Paraaortic lymph node (tissue), 1 donor: ENCODE measurements around the genes SSB, SP5 and CYBRD1.

DNA sequence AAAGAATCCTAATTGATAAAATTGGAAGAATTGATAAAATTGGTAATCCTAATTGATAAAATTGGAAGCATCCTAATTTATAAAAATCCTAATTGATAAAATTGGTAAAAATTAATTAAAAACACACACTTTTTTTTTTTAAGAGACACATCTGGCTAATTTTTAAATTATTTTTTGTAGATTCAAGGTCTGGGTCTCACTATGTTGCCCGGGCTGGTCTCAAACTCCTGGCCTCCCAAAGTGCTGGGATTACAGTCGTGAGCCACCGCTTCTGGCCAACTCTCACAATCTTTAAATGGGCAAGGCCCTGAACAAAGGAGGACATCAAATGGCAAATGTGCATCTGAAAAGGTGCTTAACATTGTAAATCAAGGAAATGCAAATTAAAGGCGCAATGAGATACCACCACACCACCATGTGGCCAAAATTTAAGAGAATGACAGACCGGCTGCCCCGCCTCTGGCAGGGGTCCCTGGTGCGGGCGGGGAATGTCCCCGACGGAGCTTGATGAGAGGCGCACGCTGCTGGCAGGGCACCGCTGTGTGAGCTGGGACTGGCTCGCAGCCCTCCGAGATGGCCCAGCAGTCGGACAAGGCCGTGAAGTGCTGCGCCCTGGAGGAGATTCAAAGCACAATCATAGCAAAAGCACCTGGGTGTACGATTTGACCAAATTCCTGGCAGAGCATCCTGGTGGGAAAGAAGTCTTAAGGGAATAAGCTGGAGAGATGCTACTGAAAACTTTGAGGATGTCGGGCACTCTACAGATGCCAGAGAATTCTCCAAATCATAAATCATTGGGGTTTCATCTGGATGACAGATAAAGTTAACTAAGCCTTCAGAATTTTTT, 8.9 kb upstream of the SSB start:
- PRO-cap, result no peak

DNA sequence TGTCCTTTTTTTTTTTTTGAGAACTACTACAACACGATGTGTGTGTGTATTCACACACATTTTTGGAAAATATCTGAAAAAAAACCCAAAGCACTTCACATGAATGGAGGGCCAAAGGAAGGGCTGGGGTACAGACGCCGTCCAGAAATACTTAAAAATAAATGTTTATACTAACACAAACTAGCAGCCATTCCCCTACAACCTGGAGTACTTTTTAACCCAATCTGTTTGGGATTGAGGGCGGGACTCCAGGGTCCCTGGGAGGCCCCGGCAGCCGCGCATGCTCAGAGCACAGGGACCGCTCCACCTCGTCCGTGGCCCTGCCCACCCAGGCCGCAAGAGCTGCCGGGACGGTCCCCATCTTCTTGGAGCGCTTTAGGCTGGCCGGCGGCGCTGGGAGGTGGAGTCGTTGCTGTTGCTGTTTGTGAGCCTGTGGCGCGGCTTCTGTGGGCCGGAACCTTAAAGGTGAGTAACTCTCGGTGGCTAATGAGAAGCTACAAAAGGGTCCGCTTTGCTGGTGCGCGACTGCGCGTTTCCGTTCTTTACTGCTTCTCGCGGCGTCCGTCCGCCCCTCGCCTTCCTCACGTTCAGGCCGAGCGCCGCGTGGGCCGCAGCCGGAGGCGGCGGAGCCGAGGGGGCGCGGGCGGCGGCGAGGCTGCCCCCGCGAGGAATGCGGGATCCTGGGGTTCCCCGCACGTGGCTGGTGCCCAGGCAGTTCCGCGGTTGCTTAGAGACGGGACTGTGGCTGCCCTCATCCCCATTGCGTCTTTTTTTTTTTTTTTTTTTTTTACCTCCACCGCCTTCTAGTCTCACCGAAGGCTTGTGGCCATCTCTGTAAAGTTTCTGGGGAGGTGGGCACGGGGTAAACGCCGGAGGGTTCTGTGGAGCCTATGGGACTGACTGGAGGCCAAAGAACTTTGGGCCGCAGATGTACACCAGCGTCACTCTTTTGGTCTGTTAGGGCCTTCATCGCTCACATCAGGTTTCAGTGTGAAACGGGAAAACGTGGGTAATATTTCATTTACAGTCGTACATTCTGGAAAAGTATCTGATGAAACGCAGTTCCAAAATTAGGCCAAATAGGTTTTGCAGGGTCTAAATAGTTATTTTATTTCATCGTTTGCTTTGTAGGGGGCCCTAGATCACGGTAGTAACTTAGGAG, at the start of gene SSB:
Gene SSB (plus strand): TSS at position 360 of the 1,162 bp plus-strand sequence.
- PRO-cap, result bidirectional peak, plus-strand start at position 489 of the sequence, minus-strand start at position 293 of the sequence

DNA sequence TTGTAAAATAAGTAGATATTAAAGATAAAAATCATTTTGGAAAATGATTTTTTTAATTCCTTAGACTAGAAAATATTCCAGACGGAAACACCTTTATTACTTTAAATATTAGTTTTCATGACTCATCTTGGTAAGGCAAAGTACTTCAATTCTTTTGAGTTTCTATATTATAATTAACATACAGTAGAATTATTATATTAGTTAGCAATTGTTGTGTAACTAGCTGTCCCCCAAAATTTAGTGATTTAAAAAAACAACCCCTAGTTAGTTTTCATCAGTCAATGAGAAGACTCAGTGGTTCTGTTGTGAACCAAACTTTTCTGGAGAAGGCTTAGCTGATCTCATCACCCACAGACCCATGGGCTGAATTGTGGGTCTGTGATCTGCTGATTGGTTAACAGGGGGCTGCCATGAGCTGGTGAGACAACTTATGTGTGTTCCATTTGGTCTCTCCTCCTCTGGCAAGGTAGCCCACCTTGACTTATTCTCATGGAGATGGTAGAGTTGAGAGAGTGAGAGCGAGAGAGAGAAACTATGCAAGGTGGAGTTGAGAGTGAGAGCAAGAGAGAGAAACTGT, 155.4 kb downstream of the UBR3 start:
- PRO-cap, result no peak

DNA sequence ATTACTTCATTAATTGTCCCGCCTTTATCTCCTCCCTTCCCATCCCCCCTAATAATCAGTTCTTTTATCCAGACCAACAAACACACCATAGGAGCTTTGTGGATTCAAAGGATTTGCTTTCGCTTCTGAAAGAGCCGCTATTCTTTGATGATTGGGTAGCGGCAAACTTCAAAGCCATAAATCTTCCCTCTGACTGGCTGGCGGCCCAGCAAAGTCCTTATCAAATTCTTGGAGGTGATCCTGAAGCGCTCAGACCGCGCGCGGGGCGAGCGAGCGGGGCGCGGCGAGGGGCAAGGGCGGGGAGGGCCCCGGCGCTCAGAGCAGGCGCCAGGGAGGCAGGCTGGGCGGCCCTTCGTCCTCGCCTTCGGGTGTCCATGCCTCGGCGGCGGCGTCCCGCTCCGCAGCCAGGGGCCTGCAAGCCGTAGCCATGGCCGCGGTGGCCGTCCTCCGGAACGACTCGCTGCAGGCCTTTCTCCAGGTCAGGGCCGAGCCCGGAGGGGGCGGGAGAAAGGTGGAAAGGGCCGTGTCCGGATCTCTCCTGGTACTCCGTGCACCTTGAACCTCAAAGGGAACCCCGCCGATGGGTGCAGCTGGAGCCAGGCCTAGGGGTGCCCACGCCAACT, at the start of gene SP5:
Gene SP5 (plus strand): TSS at position 252 of the 623 bp plus-strand sequence.
- PRO-cap, result unidirectional peak, plus-strand start at position 252 of the sequence

DNA sequence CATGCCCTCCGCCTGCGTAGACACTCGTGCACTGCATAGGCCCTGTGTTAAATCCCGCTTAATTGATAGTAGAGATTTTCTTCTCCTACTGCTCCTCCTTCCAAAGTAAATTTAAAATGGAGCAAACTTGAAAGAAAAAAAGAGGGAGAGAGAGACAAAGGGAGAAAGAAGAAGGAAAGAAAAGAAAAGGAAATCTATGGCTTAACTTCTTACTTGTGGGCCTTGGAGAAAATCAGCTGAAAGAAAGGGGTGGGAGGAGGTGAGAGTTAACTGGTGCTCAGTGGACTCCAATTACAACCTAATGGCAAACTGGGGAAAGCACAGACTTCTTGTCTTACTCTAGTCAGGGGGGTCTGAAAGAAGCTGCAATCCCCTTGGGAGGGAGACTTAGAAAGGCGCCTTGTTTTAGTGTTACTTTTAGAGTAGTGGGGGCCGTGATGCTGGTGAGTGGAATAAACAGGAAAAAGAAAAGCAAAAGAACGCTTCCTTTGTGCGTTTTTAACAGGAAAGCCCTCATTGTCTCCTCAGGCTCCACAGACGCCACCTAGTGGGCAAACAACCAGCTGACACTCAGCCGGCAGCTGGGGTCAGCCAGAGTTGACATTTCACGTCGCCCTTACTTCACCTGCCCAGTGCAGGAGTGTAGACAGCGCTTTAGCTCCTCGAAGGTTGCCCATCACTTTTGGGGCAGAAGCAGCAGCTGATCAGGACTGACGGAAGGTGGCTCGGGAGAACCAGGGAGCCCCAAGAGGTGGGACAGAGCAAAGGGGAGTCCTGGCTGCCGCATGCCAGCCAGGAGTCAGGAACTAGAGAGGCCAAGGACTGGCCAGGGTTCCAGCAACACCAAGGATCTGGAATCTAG, 56.0 kb upstream of the GORASP2 start:
- PRO-cap, result no peak

GRCh38 chr2:170973607-170974548, 44.8 kb downstream of the GORASP2 start:
- PRO-cap, result bidirectional peak, plus-strand start at chr2:170973667, minus-strand start at chr2:170973463

GRCh38 chr2:171318666-171319180, 115.1 kb downstream of the METTL8 start:
- PRO-cap, result no peak

DNA sequence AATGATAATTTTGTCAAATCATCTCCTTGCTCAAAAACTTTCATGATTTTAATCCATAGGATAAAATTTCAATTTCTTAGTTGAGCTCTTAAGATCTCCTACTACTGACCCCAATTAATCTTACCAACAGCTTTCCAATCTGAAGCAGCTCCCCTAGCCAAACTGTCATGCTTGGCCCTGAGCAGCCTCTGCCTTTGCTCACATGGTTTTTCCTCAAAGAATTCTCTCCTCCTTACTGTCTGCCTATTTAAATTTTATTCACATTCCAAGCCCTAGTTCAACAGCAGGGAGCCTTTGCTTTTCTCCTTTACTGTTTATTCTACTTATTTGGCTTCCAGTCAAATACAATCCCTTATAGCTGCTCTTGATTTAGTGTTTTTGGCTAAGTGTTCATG, 106.9 kb downstream of the METTL8 start:
- PRO-cap, result no peak

DNA sequence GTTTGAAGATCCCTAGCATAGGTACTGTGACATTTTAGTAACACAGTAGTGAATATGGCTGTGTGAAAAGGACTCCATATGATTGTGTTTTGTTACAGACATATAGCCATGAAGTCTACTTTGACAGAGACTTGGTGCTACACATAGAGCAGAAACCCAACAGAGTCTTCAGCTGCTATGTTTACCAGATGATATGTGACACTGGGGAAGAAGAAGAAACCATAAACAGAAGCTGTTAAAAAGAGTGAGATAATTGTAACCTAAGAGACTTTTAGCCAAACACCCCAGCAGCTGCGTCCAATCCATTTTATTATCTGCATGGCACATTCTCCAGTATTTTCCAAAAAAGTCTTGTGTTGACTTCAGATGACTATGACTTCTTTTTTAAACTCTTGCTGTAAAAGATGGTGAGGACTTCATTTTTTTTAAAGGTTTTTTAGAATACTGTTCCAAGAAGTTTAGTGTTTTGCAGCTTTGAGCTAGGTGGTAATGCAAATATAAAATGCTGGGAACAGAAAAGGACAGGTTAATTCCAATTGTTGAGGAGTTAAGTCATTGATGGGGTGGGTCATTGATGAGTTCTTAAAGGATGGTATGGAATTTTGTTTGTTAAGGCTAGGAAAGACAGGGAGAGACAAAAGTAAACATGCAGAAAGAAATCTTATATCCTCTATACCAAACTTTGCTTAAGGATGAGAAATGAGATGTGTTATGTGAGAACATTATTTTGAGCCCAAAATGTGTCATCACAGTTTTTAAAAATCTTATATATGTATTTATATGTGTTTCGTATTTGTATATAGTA, 41.2 kb upstream of the CYBRD1 start:
- PRO-cap, result no peak

DNA sequence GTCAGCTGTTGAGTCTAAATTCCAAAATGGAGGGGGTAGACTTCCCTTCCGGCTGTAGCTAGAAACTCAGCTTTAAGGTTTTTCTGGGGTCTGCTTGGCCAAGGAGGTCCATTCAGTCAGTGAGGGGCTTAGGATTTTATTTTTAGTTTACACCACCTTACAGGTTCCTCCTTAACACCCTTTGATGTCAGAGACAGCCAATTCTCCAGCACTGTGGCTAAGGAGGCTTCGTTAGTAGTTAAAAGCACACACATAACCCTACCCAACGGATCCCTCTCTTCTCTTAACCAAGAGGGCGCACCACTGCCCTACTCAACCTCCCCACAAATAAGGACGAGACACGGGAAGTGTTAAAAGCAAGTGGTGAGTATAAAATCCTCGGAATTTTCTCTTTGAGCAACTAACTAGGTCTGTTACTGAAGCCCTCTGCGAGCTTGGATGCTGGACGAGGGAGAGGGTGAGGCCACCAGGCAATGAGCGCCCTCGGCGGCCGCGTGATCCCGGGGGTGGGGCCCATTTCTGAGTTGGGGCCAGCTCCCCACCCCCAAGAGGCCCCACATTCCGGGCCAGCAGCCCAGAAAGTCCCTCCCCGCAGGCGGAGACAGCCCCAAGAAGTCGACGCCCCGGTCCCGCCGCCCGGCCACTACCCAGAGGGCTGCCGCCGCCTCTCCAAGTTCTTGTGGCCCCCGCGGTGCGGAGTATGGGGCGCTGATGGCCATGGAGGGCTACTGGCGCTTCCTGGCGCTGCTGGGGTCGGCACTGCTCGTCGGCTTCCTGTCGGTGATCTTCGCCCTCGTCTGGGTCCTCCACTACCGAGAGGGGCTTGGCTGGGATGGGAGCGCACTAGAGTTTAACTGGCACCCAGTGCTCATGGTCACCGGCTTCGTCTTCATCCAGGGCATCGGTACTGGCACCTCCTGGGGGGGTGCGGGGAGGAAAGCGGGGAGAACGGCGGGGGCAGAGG, at the start of gene CYBRD1:
Gene CYBRD1 (plus strand): TSS at position 640 of the 964 bp plus-strand sequence.
- PRO-cap, result bidirectional peak, plus-strand start at position 643 of the sequence, minus-strand start at position 428 of the sequence

DNA sequence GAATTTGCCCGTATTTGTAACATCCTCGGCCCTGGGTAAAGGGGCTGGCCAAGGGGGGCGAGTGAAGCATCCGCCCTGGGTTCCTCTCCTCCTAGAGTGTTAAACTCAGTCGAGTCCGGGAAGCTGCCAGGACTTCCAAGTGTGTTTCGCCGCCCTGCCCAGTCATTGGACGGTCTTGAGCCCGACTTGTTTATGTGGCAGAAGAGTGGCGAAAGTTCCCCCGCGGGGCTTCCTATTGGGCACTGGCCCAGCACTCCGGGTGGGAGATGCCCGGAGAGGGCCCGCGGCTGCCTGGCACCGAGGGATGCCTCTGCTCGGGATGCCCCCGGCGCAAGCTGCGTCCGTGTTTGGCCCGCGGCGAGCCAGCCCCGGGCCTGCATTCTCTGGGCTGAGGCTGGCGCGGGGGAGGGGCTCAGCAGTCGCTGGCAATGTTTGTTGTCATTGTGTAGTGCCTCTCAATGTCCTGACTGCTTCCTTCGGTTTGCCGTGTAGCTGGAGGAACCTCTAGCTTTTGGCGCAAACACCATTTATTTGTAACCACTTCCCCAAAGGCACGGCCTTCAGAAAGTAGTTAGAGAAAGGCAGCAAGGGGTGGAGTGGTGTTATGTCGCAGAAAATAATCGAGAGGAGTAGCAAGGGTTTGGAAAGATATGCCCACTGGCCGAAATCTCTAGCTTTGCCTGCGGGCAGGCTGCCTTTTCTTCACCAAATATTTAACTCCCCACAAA, 1.2 kb downstream of the CYBRD1 start:
- PRO-cap, result bidirectional peak, plus-strand start at position 161 of the sequence, minus-strand start at position 93 of the sequence; bidirectional peak, plus-strand start at position 458 of the sequence, minus-strand start at position 385 of the sequence

- PRO-cap, result no peak
Measured at GRCh38 chr2:171762691-171763738, 75.7 kb downstream of the DYNC1I2 start.

- PRO-cap, result no peak
Measured at GRCh38 chr2:172087484-172088260, 2.4 kb downstream of the DLX1 start.

- PRO-cap, result no peak
Measured at GRCh38 chr2:172088391-172089136, 3.3 kb downstream of the DLX1 start.

DNA sequence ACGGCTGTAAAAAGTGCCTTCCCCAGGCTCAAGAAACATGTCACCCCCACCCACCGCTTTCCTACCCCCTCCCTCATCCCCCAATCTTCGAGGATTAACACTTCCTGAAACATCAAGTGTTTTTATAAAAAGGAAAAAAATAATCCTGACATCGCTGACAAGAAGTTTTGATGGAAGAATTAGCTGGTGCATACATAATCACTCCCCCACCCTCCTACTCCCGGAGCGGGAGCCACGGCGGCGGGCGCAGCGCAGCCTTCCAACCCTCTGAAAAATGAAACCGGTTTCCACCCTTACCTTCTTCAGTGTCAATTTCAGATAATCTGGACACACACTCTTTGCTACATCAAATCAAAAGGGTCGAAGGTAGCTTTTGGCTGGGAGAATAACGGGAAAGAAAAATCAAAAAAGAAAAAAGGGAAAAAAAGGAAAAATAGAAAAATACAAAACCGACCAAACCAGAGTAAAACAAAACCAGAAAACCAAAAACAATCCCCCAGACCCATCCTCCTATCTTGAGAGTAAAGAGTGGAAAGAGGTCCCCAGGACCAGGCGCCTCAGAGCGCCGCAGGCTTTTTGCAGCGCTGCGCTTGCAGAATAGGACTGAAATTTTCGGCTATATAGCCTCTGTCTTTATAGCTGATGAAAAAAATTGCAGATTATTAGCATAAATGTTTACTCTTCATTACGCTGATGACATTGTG, 7.9 kb downstream of the DLX1 start:
- PRO-cap, result no peak

DNA sequence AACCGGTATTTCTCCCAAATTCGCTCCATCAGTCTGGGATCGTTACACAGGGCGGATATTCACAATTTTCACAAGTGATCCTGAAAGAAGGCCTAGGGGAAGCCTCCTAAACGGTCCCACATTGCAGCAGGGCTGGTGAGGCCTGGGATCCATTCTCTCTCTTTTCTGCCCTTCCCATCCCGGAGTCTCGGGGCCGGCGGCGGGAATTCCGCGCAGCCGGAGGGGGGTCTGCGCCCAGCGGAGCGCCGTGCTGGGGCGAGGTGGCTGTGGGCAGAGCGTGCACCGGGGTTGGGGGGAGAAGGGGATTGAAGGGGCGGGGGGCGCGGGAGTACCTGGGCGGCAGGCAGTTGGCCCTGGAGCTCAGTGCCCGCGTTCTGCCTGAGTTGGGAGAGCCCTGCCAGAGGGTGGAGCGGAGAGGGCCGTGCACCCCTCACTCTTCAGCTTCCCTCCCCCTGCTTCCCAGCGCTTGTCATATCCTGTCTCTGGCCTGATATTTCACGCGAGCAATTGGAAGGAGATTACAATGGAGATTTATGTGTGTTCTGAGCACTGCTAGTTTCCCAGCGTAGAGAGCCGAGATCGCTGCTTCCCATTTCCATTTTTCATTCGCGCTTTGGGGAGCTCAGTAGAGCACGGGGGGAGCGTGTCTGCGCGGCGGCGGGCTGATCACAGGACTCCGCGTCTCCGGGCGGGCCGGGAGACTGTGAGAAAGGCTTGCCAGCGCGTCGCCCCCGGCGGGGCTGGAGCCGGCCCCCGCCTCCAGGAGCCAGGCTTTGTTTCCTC, 6.2 kb downstream of the DLX2 start:
- PRO-cap, result no peak

- PRO-cap, result no peak
Measured at GRCh38 chr2:172226199-172226636, 123.5 kb upstream of the DLX2 start.

GRCh38 chr2:172484483-172485342, 57.3 kb downstream of the ITGA6 start:
- PRO-cap, result no peak

DNA sequence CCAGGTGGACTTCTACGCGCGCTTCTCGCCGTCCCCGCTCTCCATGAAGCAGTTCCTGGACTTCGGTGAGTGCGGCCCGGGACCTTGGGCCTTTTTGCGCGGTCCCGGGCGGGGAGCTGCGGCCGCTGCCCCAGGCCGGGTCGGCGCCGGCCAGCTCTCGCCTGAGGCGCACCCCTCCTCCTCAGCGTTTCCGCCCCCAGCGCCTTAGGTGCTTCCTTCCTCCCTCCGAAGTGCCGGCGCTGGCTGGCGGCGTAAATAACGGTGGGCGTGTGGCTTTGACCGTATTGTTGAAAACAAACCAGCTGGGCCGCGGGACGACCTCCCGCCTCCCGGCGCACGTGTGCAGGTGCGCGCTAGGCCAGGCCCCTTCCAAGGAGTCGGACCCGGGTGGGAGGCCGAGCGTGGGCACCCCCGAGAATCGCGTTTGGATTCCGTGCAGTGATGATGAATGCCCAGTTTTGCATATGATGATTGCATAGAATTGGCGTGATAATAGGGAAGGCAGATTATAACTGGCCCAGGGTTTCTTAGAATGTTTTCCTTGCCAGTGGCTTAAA, 470 bp downstream of the PDK1 start:
- PRO-cap, result bidirectional peak, plus-strand start at position 282 of the sequence, minus-strand start at position 190 of the sequence; unidirectional peak, minus-strand start at position 420 of the sequence

DNA sequence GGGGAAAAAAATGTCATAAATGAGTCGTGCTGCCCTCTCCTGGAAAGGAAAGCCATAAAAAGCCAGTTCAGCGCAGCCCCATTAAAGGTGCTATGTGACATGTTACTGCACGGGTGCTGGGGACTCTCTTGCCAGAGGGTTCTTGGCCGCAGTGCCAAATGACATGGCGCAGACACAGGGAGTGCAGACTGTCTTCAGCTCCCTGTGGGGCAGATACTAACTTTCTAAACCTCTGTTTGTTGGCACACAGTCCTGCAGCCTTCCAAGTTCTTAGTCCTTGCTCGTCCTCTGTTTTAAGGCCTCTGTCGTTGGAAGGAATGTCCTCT, 53.6 kb upstream of the MAP3K20 start:
- PRO-cap, result no peak